Left colon (tissue), 1 donor: ENCODE results near the gene ENTPD5.

- PRO-cap = unidirectional peak, minus-strand start at chr14:73721379
Measured at GRCh38 chr14:73721318-73721778, 7.2 kb upstream of the PNMA1 start.

- PRO-cap = bidirectional peak, plus-strand start at chr14:73755616, minus-strand start at chr14:73755654; bidirectional peak, plus-strand start at chr14:73755828, minus-strand start at chr14:73755733
Measured at GRCh38 chr14:73754817-73755968, 4.9 kb downstream of the MIDEAS start.

DNA sequence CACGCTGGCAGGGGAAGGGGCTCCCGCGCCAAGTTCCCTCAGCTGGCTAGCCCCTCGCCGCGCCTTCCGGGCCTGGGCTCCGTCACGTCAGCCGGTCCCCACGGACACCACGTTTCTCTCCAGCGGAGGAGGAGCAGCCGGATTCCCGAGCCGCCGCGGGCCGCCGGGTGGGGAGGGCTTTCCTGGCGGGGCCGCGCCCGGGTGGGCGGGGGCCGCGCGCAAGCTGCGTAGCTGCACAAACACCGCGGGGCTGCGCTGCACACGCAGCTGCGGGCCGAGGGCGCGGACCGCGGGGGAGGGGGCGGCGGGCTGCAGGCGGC lies 904 bp downstream of the MIDEAS start:
- PRO-cap = bidirectional peak, plus-strand start at position 238 of the sequence, minus-strand start at position 117 of the sequence

GRCh38 chr14:73771822-73772245 lies 11.7 kb upstream of the MIDEAS start:
- PRO-cap = no peak

DNA sequence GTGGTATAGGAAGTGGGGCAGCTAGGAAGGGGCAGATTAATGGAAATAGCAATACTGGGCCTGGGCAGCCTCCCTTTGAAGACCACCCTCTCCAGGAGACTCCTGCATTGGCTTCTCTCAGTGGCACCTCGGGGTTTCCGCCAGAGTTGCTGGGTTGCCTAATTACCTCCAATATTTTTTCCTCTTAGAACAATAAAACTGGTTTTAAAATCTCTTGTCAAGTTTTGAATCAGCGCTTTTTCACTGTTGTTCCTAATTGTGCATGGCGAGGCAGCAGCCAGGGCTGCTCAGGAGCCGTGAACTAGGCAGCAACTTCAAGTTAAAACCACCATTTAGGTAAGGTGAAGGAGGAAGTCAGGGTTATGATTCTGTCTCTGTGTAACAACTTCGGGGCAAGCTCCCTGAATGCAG lies 23.8 kb upstream of the MIDEAS start:
- PRO-cap = no peak

GRCh38 chr14:73787072-73787601 lies 27.0 kb upstream of the MIDEAS start:
- PRO-cap = bidirectional peak, plus-strand start at chr14:73787206, minus-strand start at chr14:73787174; bidirectional peak, plus-strand start at chr14:73787438, minus-strand start at chr14:73787423

DNA sequence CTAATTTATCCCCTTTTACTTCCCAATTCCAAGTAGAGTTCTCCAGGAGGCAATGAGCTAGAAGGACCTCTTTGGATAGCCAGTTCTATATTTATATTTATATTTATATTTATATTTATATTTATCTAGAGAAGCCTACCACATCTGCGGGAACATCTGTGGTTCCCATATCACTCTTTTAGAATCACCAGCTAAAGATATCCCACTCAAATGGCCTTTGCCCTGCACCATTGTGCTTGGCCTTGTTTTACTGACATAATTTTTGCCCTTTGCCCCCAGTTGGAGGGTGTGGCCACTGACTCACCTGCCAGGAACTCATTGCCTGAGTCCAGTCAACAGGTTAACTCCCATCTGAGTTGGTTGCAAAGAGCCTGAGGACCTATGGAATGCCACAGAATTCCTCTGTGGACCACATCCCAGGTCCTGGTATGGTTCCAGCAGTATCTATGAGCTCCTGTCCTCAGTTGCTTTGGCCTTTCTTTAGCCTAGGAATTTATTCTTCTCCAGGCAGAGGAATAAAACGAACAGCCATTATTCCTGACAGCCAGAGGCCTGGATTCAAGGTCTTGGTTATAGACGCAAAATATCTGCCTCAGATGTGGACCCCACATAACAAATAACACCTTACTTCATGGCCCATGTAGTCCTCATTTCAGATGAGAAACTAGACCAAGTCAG lies 35.9 kb upstream of the MIDEAS start:
- PRO-cap = unidirectional peak, plus-strand start at position 365 of the sequence; unidirectional peak, plus-strand start at position 394 of the sequence

DNA sequence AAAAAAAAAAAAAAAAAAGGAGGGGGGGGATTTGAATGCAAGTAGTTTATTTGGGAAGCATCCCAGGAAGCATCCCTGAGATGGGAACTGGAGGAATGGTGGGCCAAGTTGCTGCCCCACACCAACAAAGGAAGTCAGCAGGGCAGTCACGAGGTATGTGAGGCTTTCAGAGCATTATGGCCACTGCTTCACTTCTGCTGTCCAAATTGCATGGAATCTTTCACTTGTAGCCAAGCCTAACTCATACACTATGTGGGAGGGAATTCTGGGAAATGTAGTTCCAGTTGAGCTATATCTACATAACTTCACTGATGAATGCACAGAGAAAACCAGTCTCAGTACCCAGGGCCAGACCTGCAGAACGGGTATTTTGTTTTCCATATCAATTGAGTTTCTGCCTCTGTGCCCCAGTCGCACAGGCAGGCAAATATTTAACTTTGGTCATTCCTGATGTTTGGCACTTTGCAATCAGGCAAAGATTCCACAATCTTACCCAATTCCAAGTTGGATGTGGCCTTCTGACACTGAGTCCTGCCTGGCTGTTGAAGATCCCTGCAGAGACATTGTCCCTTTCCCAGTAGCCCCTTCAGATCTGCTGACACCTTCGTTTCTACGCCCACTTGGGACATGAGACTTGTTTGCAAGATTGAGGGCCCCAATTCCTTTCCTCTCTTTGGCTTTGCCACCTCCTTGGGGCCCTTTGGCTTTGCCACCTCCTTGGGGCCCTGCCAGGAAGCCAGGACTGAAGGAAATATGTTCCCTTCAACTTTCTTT lies 14.9 kb upstream of the PTGR2 start:
- PRO-cap = no peak

- PRO-cap = no peak
Measured at GRCh38 chr14:73920749-73921549, 28.9 kb downstream of the FAM161B start.

DNA sequence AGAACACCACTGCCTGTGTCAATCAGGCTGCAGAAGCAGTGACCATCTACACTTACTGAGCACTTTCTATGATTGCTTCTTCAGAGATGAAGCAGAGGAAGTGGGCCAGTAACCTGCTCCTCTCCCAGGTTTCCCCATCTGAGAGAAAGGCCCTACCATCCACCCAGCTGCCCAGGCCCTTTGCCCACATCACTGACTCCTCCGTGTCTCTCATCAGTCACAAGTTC lies 7.0 kb downstream of the FAM161B start:
- PRO-cap = no peak

DNA sequence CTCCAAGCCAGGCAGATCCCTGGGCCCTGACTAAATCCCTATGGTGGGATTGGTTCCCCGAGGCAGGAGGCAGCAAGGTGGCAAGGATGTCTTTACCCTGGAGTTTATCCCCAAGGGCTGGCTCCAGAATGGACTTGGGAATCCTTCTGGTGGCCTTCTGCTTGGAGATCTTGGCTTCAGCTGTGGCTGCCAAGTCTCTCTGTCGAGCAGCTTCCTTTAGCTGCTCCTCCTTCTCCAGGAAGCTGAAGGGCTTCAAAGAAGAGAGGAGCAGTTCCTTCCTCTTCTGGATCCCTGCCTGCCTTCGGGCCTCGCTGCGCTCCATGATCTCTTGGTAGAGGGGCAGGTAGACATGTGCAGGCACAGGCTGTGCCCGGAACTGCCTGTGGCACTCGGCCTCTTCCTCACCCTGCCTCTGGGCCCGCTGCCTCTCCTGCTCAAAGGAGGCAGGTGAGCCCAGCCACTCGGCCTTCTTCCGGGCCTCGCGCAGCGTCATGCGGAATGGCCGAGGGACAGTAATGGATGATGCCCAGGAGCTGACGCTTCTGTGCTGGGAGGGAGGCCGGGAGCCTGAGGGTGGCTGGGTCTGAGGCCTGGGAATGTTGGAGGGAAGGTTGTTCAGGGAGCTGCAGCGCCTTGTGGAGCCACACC lies 5.5 kb downstream of the FAM161B start:
- PRO-cap = unidirectional peak, plus-strand start at position 270 of the sequence

GRCh38 chr14:73973706-73974239 lies 23.7 kb downstream of the COQ6 start:
- PRO-cap = no peak

DNA sequence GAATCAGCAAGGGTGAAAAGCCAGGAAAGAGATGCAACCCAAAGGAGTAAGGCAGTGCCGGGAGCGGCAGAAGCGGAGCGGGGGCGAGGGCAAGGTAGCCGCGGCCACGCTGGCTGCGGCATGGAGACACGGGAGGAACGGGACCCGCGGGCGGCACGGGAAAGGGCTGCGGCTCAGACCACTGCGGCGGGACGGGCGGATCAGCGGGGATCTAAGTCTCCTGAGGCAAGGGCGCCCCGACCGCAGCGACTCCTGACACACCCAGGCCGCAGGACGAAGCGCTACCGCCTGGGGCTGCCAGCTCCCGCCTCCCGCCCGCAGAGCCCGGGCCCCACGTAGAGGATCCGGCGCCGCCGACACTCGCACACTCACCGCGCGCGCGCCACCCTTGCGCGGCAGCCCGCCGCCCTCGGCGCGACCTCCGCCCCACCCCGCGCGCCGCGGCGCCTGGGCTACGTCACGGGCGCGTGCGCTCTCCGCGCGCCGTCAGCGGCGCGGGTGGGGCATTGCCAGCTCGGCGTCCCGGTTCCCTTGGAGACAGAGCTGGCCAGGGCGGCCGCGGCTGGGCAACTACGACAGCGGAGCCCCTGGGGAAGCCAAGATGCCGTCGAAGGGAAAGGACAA lies at the start of gene ENTPD5:
Gene ENTPD5 (minus strand): TSS at position 411 of the 624 bp plus-strand sequence.
- PRO-cap = bidirectional peak, plus-strand start at position 121 of the sequence, minus-strand start at position 122 of the sequence; bidirectional peak, plus-strand start at position 540 of the sequence, minus-strand start at position 362 of the sequence

- PRO-cap = unidirectional peak, minus-strand start at chr14:74398786
Measured at GRCh38 chr14:74398694-74398900, 27.4 kb downstream of the SYNDIG1L start.

DNA sequence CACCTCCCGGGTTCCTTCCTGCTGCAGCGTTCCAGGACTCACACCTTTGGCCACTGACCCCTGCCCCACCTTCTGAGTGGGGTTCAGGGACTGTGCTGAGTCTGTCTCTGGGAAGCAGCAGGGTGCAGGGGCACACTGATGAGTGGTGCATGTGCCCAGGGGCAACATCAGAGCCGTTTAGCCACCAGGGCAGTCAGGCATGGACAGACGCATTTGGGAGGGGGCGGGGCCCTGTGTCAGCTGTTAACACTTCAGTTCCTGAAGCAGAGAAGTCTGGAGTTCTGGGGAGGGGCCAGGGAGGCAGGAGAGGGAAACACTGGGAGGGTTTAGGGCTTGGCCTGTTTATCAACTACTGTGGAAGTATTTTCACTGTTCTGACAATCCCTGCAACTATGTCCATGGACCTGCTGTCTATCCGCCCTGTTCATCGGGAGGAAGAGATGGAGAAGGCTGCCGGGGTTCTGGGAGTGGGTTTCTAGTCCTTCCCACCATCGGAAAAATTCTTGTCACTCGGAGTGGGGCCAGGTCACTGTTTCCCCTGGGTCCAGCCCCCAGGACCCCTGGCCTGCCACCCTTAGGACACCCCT lies 24.0 kb downstream of the SYNDIG1L start:
- PRO-cap = no peak

- PRO-cap = no peak
Measured at GRCh38 chr14:74491748-74492686, 1.1 kb downstream of the NPC2 start.

DNA sequence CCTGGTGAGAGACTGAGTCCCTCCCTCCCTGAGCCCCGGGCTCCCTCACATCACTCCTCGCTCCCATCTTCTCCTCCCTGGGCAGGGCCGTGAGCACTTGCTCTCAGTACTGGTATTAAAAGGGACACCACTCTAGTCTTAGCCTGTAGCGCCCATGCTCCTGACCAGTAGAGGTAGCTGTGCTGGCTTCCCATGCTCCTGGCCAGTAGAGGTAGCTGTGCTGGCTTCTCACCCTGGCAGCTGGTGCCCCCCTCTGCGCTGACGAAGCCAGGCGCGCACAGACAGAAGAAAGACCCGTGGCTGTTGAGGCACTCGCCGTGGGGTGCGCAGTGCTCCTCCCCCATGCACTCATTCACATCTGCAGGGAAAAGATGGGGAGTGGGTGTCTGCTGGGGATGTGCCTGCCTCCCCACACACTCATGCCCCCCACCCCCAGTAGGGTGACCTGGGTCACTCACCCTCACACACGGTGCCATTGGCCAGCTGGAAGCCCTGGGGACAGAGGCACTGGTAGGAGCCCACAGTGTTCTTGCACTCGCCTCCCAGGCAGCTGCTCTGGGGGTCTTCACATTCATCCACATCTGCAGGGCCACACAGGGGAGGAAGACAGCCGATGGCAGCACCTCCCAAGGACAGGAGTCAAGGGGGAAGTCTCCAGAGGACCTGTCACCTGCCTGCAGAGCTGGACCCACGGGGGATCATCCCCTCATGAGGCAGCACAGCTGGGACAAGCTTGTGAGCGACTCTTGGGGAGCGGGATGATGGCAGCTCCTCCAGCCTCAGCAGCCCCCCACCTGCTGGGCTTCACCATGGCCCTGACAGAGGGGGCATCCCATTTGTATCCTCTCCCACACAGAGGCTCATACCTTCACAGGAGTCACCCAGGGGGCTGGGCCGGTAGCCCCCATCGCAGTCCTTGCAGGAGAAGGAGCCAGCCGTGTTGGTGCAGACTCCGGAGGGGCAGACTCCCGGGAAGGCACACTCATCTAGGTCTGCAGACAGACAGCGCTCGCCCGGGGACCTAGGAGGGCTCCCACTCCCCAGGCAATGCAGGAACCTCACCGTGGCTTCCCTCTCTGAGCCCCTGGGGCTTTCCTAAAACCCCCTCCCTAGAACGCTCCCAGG lies 15.2 kb downstream of the ISCA2 start:
- PRO-cap = no peak

- PRO-cap = no peak
Measured at GRCh38 chr14:74566737-74567145, 45.3 kb downstream of the LTBP2 start.

DNA sequence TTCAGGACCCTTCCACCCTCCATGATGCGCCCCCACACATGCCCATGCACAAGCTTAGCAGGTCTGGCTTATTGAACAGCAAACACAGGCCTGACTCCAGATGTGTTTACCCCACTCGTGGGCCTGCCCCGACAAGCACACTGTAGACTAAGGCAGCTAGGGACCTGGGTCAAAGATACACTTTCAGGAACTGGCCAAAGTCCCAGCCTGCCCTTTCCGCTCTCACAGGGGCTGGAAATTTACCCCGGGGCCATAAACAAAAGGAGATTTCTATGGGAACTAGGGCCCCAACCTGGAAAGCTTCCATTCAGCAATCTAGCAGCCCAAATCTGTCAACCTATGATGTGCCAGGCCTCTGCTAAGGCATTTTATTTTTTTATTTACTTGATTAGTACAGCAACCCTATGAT lies 41.8 kb downstream of the LTBP2 start:
- PRO-cap = no peak

DNA sequence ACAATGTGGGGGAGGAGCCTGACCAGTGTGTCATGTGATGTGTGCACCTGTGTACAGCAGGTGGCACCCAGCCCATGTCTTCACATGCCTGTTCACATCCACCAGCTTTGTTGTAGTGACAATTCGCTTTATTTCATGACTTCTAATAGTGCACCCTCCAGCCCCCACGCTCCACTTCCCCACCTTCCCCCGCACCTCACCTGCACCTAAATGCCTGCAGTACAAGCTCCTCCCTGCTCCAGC lies 2.9 kb downstream of the LTBP2 start:
- PRO-cap = no peak